Keratinocyte (primary cell): Measurements from ENCODE around the gene GPR183.

CAGE:
- cytosol, long polyA minus RNA = no peak
- cytosol, long polyA plus RNA = no peak
- long polyA plus RNA = no peak
- nucleus, long polyA minus RNA = no peak
- nucleus, long polyA plus RNA = no peak
Observed at GRCh38 chr13:97368182-97368966, 65.6 kb upstream of the RAP2A start.

CAGE:
- cytosol, long polyA minus RNA = no peak
- cytosol, long polyA plus RNA = no peak
- long polyA plus RNA = no peak
- nucleus, long polyA minus RNA = no peak
- nucleus, long polyA plus RNA = no peak
Observed at GRCh38 chr13:97438852-97439841, 5.2 kb downstream of the RAP2A start.

DNA sequence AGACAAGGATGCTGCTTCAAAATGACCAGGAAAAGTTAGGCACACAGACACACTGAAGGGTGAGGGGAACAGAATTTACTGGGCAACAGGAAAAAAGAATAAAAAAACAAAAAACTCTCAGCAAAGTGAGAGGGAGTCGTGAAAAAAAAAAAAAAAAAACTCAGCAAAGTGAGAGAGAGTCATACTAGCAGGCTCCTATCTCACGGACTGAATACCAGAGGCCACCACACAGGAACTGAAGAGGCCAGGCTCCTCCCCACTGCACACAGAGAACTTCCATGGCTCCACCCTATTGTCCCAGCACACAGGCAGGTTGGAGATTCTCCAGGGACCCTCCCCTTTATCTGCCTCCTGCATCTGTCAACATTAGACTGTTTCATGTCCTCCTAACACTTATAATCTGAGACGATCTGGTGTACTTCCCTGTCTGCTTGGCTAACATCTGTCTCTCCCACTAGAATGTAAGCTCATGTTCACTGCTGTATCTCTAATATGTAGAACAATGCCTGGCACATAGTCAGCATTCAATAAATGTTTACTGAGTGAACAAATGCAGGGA is 37.0 kb upstream of the FARP1 start:
CAGE:
- cytosol, long polyA minus RNA = no peak
- cytosol, long polyA plus RNA = no peak
- long polyA plus RNA = no peak
- nucleus, long polyA minus RNA = no peak
- nucleus, long polyA plus RNA = no peak

GRCh38 chr13:98246966-98247807 is 70.1 kb upstream of the RNF113B start:
CAGE:
- cytosol, long polyA minus RNA = no peak
- cytosol, long polyA plus RNA = no peak
- long polyA plus RNA = no peak
- nucleus, long polyA minus RNA = no peak
- nucleus, long polyA plus RNA = no peak

CAGE:
- cytosol, long polyA minus RNA = no peak
- cytosol, long polyA plus RNA = no peak
- long polyA plus RNA = no peak
- nucleus, long polyA minus RNA = no peak
- nucleus, long polyA plus RNA = no peak
Observed at GRCh38 chr13:98389335-98389878, 187.5 kb downstream of the STK24 start.

DNA sequence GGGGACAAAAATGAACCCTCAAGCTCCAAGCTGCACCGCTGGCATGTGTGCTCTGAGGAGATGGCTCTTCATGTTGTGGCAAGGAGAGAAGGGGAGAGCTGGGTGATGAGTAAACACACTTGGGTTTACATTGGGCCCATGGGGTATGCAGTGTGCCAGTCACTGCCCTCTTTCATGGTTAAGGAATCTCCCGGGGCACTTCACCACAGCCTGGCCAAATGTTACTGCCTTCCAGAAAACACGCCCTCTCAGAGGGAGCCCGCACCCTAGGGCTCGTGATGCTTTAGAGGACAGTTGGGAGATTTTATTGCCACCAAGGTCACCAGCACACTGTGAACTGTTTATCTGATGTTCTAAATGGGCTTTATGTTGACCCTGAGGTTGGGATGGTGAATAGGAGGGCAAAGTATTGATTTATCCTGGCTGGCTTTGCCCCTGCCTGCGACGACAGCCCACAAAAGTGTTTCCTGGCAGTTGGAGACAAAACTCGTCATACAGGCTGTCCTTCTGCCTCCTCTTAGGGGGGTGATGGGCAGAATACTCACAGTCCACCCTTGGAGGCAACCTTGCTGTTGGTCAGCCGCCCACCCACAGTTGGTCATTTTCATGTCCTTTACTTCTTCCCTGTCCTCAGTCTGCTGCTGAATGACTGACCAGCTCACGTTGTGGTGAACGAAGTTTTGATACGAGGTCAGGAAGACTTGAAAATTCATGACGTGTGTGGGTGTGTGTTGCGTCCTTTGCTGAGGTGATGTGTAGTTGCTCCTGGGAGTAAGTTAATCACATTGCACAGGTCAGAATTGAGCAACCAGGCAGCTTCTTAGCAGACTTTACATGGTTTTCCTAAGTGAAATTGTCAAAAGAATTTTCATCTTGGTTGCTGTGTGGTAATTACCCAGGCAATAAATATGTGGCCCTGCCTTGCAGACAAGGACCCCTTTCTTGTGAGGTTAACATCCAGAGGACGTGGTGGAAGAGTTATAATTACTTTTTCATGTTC is 156.8 kb downstream of the STK24 start:
CAGE:
- cytosol, long polyA minus RNA = no peak
- cytosol, long polyA plus RNA = no peak
- long polyA plus RNA = no peak
- nucleus, long polyA minus RNA = no peak
- nucleus, long polyA plus RNA = no peak

DNA sequence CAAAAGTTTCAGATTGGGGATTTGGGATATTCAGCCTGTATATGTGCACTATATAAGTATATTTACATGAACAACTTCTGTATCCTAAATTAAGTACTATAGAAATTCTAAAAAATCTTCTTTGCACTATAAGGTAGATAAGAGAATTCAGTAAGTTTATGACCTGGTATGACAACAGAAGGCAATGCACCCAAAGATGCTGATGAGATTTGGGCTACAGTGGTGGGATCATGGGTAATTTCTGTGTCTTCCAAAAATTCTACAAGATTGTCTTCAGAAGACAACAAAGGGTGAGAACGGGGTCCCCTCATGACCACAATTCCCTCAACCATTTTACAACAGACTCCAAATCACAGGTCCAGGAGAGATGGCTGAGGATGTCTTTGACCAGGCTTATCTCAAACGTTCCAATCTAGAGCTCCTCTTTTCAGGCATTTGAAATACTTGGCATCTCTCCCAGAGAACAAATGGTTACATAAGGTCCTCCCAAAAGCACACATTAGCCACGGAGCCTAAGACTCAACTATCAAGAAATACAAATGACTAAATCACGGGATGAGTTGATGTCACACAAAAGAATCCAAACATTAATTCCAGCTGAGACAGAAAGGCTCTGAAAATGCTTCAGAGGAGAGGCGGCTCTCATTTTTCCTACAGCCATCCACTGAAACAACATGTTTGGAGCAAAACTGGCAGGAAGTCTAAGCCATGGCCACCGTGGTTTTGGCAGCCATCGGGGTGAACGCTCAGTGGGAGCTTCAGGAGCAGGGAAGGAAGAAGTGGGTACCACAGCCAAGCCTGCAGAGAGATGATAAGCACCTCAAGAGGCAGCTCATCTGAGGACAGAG is 122.7 kb downstream of the STK24 start:
CAGE:
- cytosol, long polyA minus RNA = no peak
- cytosol, long polyA plus RNA = no peak
- long polyA plus RNA = no peak
- nucleus, long polyA minus RNA = no peak
- nucleus, long polyA plus RNA = no peak

DNA sequence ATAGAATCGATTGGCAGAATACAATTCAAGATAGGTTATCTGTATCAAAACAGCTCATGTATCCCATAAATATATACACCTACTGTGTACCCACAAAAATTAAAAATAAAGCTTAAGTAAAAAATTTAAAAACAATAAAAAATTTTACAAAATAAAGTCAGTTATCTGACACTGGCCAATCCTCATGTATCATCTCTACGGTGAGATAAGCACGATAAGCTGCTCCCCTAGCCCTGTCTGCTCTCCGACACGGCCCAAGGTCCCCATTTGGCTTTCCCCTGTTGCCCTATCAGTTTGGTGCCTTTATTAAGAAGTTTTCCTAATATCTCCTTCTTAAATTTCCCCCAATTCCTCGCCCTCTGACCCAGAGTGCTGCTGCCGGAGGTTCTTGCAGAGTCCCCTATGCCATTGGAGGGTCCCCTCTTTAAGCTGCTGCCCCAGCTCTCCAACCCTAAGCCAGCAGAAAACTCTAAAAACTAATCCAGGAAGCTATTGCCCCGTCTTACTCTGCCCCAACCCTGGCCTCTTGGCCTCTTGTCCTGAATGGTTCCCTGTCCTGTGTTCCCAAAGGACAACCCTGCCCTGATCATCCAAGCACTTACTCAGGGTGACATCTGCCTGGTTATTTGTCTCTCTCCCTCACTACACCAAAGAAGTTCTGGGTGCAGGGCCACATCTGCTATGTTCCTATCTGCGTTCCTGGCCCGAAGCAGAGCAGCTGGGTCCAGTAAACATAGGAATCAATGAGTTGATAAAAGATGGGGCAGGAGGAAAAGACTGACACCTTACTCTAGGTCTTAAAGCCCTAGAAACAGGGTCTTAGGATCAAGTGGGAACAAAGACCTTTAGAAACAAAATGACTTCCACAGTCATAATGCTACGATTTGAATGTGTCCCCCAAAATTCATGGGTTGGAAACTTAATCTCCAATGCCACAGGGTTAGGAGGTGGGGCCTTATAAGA is 75.1 kb downstream of the STK24 start:
CAGE:
- cytosol, long polyA minus RNA = no peak
- cytosol, long polyA plus RNA = no peak
- long polyA plus RNA = no peak
- nucleus, long polyA minus RNA = no peak
- nucleus, long polyA plus RNA = no peak

GRCh38 chr13:98523325-98524194 is 53.3 kb downstream of the STK24 start:
CAGE:
- cytosol, long polyA minus RNA = no peak
- cytosol, long polyA plus RNA = no peak
- long polyA plus RNA = no peak
- nucleus, long polyA minus RNA = no peak
- nucleus, long polyA plus RNA = no peak

DNA sequence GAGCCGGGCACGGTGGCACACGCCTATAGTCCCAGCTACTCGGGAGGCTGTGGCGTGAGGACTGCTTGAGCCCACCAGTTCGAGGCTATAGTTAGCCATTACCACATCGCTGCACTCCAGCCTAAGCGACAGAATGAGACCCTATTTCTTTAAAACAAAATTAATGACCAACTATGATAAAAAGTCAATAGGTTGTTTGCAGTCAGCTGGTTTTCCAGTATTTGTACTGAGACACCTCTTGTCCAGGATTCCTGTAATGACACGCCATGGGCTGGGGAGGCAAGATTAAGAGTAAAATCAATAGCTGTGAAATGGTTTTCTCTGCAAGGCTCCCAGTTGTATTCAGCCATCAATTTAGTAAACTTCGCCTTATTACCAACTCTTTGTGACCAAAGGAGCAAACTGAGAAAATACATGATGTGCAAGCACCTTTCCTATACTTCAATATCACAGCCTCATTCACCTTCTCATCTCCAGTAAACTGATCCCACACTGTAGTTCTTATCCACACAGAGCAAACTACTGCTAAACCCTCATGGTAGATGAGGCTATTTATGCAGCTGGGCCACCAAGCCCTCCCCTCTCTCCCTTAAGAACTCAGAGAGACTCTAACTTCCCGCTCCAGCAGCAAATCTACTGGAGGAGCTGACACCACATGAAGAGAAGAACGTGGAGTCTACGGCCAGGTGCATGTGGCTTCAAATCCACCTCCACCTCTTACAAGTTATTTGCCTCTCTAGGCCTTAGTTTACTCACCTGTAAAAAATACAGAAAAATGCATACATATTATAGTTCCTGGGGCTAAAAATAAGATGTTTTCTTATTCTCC is 29.3 kb downstream of the STK24 start:
CAGE:
- cytosol, long polyA minus RNA = no peak
- cytosol, long polyA plus RNA = no peak
- long polyA plus RNA = no peak
- nucleus, long polyA minus RNA = no peak
- nucleus, long polyA plus RNA = no peak

CAGE:
- cytosol, long polyA minus RNA = no peak
- cytosol, long polyA plus RNA = no peak
- long polyA plus RNA = no peak
- nucleus, long polyA minus RNA = no peak
- nucleus, long polyA plus RNA = no peak
Observed at GRCh38 chr13:98751268-98751855, 1.1 kb downstream of the SLC15A1 start.

GRCh38 chr13:98785831-98786419 is 33.5 kb upstream of the SLC15A1 start:
CAGE:
- cytosol, long polyA minus RNA = no peak
- cytosol, long polyA plus RNA = no peak
- long polyA plus RNA = no peak
- nucleus, long polyA minus RNA = no peak
- nucleus, long polyA plus RNA = no peak

DNA sequence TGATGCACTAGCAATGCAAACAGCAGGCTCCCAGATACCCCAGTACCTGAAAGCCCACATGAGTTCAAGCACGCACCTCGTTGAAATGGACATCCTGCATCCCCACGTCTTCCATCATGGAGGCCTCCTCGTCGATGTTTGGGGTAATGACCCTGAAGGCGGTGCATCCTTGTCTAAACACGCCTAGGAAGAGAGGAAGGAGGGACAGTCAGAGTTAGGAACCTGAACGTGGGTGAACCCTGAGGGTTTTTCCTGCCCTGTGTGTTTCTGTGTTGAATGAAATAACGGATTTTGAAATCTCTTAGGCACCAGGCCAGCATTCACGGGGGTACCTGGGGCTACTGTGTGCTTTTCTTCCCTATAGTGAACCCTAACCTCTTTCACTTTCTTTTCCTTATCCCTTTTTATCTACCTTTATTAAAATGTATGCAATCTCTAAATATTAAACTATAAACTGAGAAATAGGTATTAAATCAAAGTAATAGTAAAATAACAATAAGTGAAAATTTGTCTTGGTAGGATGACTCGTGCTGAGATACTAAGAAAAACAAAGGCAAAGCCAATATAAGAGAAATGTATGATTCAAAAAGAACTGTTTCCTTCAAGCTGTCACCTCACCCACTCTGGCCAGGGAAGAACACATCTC is 72.0 kb upstream of the SLC15A1 start:
CAGE:
- cytosol, long polyA minus RNA = no peak
- cytosol, long polyA plus RNA = no peak
- long polyA plus RNA = no peak
- nucleus, long polyA minus RNA = no peak
- nucleus, long polyA plus RNA = no peak

DNA sequence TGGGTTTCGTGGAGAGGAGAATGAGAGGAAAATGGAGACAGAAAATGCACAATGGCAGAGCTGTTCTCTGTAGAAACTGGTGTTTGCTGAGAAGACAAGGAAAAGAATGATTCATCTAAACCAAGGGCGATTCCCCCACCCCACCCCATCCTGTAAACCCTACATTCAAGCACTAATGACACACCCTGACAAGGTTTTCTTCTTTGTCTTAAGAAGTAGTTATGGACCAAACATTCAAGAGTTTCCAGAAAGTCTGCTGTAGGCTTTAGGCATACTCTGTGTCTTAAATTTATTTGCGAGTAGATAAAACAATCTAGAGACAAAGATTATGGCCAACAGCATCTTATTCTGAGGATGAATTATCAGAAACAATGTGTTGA is 68.8 kb downstream of the DOCK9 start:
CAGE:
- cytosol, long polyA minus RNA = no peak
- cytosol, long polyA plus RNA = no peak
- long polyA plus RNA = no peak
- nucleus, long polyA minus RNA = no peak
- nucleus, long polyA plus RNA = no peak

DNA sequence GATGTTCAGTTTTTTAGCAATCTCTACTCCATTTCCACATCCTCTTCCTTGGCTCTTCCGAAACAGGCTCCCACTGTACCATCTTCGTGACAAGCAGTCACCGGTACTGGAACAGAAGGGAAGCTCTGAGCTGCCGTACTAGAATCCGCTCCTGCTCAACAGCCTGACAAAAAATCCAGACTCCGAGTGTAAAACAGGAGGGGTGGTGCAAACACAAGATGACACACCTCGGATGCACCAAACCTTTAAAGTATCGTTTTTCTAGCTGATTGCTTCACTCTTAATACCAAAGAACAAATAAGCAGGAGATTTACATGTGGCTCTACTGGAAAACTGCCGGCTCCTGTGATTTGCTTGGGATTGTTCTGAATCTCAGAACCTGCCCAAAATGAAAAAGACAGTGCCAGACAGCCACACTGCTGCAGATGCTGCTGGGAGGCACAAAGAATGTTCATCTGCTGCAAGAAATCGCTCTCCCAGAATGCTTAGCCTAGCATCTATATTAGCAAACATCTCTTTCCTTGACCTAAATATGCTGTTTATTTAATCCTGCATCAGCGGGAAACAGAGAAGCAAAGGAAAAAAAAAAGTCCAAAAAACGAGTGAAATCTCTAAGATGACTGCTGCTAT is 37.9 kb upstream of the DOCK9 start:
CAGE:
- cytosol, long polyA minus RNA = no peak
- cytosol, long polyA plus RNA = no peak
- long polyA plus RNA = no peak
- nucleus, long polyA minus RNA = no peak
- nucleus, long polyA plus RNA = no peak

GRCh38 chr13:99080074-99081212 is 102.6 kb upstream of the DOCK9 start:
CAGE:
- cytosol, long polyA minus RNA = no peak
- cytosol, long polyA plus RNA = no peak
- long polyA plus RNA = no peak
- nucleus, long polyA minus RNA = no peak
- nucleus, long polyA plus RNA = no peak

DNA sequence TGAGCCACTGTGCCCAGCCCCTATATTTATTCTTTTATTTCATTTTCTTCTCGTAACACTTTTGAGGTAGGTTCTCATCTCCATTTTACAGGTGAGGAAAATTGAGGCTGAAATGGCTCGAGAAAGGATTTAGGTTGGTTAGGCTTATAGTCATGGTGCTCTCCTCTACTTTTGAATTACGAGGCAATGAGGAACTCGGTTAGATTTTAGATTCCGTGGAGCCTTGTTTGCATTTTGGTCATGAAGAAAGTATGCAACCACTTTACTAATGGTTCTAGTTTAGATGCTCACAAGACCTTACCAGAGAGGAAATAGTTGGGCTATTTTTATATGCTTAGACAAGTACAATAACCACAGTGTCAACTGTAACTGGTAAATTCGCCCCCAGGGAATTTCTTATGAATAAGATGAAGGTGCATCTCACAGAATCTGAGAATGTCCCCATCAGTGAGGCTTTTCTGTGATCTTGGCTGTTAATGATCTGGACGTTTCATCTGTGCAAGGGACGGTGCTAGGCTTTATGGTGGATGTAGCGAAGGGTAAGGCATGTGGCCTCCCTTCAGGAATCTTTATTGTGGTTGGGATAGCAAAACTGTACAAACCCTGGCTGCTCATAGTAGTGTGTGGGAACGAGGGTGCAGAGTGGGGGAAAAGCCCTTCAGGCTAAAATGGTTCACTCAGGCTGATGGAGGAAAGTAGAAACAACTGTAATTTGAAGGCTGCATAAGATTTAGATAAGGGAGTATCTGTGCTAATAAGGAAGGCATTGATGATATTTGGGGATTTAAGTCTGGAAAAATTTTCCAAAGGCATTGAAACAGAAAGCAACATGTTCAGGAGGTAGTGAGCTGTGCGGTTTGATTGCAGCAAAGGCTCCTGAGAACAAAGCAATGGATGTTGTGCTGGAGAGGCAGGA is 28.2 kb downstream of the UBAC2 start:
CAGE:
- cytosol, long polyA minus RNA = no peak
- cytosol, long polyA plus RNA = no peak
- long polyA plus RNA = no peak
- nucleus, long polyA minus RNA = no peak
- nucleus, long polyA plus RNA = no peak

GRCh38 chr13:99257239-99257531 is 994 bp downstream of the GPR18 start:
CAGE:
- cytosol, long polyA minus RNA = no peak
- cytosol, long polyA plus RNA = no peak
- long polyA plus RNA = no peak
- nucleus, long polyA minus RNA = no peak
- nucleus, long polyA plus RNA = no peak

GRCh38 chr13:99269875-99270422 is 11.8 kb upstream of the GPR18 start:
CAGE:
- cytosol, long polyA minus RNA = no peak
- cytosol, long polyA plus RNA = no peak
- long polyA plus RNA = no peak
- nucleus, long polyA minus RNA = no peak
- nucleus, long polyA plus RNA = no peak

DNA sequence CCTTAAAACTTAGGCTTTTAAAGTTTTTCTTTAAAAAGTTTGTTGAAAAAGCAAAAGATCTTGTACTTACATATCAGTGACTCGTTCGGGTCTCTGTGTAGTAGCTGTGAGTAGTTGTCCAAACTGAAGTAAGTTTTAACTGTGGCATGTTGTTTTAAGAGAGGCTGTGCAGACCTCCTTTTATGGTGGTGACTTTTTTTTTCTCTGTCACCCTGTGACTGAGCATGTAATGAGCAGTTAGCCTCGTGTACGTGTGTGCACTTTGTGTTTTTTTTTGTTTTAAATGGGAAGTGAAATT is at the start of gene GPR183:
TSS of gene GPR183 (minus strand) at position 130 of the 298 bp plus-strand sequence.
CAGE:
- cytosol, long polyA minus RNA = no peak
- cytosol, long polyA plus RNA = no peak
- long polyA plus RNA = no peak
- nucleus, long polyA minus RNA = no peak
- nucleus, long polyA plus RNA = no peak